Astrocyte (in vitro differentiated cells and primary cell): ENCODE measurements around a stretch of chr3.

GRCh38 chr3:59758954-59759418, 709.2 kb upstream of the CFAP20DC start:
- PRO-cap: no peak
- RRBS, 2 experiments: no CpG with 5 or more reads among the region's 1 CpG

DNA sequence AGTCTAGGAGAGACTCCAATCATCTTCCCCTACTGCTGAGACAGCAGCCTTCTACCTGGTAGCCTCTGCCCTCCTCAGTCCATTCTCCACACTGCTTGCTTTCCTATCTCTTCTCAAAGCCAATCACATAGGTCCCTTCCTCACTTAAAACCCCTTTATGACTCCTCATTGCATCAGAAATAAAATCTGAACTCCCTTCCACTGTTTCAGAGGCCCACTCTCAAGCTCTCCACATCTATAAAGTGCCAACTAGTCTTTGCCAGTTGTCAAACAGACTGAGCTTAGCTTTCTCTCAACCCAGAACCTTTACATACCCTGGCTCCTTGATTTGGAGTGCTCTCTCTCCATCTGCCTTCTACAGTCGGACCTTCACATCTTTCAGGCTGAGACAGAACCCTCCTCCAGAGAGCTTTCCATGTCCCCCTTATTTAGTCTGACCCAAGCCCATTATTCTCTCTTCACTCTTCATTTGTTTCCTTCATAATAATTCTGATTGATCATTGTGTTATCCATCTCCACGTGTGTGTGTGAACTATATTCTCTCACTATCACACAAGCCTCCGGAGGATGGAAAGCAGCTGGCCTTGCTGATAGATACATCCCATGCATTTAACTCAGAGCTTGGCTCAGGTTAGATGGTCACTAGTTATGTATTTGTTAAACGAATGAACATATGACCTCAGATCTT, 1082.0 kb upstream of the CFAP20DC start:
- PRO-cap: no peak
- RRBS, 2 experiments: no CpG with 5 or more reads among the region's 4 CpGs

DNA sequence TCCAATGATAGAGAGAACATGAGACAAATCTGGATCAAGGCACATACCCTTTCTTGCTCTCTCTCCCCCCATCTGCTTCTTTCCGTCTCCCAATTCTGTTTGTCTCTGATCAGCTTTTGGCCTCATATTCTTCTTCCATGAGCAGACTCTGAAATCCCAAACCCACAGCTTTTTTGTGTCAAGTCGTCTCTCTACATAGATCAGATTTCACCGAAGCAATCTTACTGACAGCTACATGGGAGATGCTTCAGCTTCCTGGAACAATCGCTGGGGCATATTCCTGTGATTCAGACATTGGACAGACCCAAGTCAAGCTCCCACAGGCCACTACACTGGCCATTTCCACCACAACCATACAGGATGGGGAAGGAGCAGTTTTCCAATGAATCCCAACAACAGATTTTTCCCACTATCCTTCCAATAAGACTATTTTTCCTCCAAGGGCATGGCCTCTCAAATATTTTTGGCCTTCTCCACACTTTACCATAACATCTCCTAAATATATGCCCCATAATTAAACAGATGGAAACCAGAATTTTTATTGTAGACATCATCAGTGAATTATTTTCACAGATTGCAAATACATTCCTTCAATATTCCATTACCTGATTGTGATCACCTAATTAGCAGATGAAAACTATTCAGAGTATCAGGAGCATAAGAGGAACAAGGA, 1037.9 kb downstream of the FHIT start:
- PRO-cap: no peak
- RRBS, 2 experiments: no CpG with 5 or more reads among the region's 4 CpGs

DNA sequence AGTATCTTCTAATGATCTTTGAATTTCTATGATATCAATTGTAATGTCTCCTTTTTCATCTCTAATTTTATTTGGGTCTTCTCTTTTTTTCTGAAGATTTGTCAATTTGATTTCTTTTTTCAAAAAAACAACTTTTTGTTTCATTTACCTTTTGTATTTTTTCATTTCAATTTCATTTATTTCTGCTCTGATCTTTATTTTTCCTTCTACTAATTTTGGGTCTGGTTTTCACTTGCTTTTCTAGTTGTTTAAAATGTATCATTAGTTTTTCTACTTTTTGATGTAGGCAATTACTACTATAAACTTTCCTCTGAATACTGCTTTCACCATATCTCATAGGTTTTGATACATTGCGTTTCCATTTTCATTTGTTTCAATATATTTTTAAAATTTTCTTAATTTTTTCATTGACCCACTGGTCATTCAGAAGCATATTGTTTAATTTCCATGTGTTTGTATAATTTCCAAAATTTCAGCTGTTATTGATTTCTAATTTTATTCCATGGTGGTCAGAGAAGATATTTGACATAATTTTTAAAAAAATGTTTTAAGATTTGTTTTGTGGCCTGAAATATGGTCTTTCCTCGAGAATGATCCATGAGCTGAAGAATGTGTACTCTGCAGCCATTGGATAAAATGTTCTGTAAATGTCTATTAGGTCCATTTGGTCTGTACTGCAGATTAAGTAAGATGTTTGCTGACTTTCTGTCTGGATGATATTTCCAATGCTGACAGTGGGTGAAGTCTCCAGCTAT, 783.9 kb downstream of the FHIT start:
- PRO-cap: no peak
- RRBS, 2 experiments: no CpG with 5 or more reads among the region's 2 CpGs

GRCh38 chr3:61008953-61009745, 242.1 kb downstream of the FHIT start:
- PRO-cap: no peak
- RRBS, 2 experiments: no CpG with 5 or more reads among the region's 7 CpGs

DNA sequence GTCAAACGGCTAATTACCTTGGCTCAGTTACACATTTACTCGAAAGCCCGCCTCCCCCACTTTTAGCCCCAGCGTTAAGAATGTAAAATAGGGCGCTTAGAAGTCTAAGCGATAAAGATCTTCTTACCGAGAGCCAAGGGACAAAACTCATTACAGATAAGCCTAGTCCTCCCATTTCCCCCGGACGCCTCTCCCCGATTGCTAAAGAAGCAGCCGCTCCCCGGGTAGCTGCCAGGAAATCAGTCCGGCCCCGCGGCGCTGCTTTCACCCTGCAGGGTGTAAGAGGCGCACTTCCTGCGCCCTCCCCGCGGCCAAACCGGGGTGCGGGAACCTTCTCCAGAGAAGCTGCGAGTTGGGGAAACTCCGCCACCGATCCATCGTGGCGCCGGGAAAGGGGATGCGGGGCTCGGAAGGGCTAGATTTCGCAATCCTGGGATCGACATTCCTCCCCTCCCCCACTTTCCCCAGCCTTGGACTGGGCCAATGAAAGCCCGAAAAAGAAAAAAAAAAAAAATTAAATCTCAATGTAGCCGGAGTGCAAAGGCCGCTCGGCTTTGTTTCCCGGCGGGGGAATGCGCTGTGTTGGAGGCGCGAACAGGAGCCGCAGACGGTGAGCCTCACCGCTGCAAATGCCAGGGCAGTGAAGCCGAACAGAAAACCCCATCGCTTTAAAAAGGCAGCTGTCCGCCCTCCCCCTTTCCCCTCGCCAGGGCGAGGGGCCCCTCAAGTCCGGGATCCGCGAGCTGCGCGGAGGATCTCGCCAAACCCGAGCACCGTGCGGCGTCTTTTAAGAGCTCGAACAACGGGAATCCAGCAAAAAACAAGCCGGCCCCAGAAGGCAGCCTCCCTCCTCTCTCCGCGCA, 666 bp upstream of the PTPRG start:
- PRO-cap: bidirectional peak, plus-strand start at position 554 of the sequence, minus-strand start at position 200 of the sequence; bidirectional peak, plus-strand start at position 726 of the sequence, minus-strand start at position 617 of the sequence
- RRBS, 2 experiments: 1 to 2% methylated on average over 25 to 28 of the region's 64 CpGs

DNA sequence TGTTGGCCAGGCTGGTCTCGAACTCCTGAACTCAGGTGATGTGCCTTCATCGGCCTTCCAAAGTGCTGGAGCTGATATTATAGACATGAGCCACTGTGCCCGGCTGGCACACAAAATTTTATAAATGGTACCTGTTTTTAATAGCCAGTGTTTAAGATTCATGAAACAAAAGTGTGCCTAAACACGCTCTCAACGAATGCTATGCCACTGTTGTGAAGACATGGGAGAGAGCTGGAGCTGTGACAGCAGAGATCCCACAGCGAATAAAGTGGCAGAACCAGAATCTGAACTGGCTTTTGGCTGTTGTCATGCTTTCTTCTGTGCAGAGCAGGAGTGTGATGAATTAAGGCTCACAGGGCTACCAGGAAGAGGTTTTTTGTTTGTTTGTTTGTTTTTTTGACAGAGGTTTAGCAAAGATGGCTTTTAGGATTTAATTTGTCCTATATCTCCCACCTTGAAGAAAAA, 14.5 kb downstream of the PTPRG start:
- PRO-cap: no peak
- RRBS, 2 experiments: no CpG with 5 or more reads among the region's 6 CpGs

DNA sequence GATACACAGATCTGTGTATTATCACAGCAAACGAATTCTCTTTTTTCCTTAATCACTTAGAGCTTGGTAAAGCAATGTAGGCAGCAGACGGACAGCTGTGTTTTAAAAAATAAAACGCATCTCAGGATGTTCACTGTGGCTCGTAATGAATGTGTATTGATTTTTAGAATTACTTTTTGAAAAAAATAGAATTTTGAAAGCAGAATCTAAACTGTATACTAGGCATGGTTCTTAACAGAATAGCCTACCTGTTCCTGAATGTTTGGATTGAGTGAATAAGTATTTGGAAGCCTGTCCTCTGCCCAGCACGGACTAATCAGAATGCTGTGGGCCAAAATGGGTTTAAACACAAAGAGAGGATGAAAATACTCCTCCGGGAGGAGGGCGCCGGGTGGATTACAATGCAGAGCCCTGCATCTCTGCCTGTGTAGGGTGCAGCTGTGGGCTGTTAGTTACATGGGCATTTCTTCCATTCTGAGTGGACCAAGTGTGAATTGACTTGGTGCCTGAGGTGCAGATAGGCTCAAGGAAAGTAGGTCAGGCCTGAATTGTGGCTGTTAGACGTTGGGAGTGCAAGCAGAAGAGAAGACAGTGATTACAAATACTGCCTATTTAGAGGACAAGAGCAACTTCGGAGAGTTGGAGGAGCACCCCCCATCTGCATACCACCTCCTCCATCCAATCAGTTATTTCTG, 32.7 kb downstream of the PTPRG start:
- PRO-cap: no peak
- RRBS, 2 experiments: no CpG with 5 or more reads among the region's 10 CpGs

GRCh38 chr3:61780300-61780776, 219.0 kb downstream of the PTPRG start:
- PRO-cap: no peak
- RRBS, 2 experiments: no CpG with 5 or more reads among the region's 1 CpG

GRCh38 chr3:62321757-62322361, 3.0 kb downstream of the C3orf14 start:
- PRO-cap: no peak
- RRBS, 2 experiments: no CpG with 5 or more reads among the region's 2 CpGs

DNA sequence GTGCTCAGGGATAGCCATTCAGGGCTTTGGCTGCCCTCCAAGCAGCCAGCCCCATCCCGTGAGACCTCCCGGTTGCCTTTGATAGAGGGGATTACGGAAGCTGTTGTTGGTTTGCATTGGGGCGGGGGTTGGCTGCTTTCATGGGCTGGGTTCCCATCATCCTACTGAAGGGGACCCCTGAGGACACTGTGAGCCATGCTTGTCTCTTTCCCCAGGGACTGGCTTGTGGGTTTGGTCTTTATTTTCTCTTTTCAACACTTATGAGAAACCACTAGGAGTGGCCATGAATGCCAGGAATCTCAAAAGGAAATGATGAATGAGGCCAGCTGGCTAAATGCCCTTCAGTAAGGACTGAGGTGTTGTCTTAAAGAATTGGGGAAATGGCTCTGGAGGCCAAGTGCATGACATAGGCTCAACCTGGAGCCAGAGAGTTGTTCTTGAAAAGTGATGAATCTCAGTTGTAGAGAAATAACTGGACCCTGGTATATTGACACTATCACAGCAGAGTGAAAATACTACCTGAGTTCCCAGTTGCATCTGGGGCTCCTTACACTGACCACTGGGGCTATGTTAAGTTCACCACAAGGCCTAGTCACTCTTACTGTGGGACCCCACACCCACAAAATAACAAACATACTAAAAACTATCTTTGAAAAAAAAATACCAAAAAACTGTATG, 234.4 kb upstream of the FEZF2 start:
- PRO-cap: no peak
- RRBS, 2 experiments: no CpG with 5 or more reads among the region's 4 CpGs

- PRO-cap: no peak
- RRBS, 2 experiments: no CpG with 5 or more reads among the region's 7 CpGs
Observed at GRCh38 chr3:63924110-63924991, 60.7 kb downstream of the ATXN7 start.

GRCh38 chr3:63966942-63967386, 56.3 kb downstream of the PSMD6 start:
- PRO-cap: no peak
- RRBS, 2 experiments: no CpG with 5 or more reads among the region's 1 CpG

GRCh38 chr3:63970624-63971098, 52.6 kb downstream of the PSMD6 start:
- PRO-cap: no peak
- RRBS, 2 experiments: no CpG with 5 or more reads among the region's 9 CpGs

- PRO-cap: no peak
- RRBS, 2 experiments: no CpG with 5 or more reads among the region's 6 CpGs
Observed at GRCh38 chr3:63980996-63981482, 42.3 kb downstream of the PSMD6 start.

- PRO-cap: unidirectional peak, plus-strand start at chr3:64005447
- RRBS, 2 experiments: no CpG with 5 or more reads among the region's 8 CpGs
Observed at GRCh38 chr3:64005083-64006396, 17.8 kb downstream of the PSMD6 start.

DNA sequence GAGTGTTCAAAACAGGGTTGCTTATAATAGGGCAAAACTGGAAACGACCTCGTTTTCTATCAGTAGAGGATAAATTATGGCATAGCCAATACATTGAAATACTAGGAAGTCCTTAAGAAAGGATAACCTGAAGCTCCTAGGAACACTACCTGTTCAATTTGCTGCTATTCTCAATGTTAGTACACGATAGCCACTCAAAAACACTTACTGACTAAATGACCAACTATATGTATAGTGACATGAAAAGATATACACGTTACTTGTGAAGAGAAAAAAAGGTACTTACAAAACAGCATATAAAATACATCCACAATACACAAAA, 8.0 kb downstream of the PSMD6 start:
- PRO-cap: no peak
- RRBS, 2 experiments: no CpG with 5 or more reads among the region's 4 CpGs

GRCh38 chr3:64019228-64019582, 4.1 kb downstream of the PSMD6 start:
- PRO-cap: no peak
- RRBS, 2 experiments: no CpG with 5 or more reads among the region's 3 CpGs

DNA sequence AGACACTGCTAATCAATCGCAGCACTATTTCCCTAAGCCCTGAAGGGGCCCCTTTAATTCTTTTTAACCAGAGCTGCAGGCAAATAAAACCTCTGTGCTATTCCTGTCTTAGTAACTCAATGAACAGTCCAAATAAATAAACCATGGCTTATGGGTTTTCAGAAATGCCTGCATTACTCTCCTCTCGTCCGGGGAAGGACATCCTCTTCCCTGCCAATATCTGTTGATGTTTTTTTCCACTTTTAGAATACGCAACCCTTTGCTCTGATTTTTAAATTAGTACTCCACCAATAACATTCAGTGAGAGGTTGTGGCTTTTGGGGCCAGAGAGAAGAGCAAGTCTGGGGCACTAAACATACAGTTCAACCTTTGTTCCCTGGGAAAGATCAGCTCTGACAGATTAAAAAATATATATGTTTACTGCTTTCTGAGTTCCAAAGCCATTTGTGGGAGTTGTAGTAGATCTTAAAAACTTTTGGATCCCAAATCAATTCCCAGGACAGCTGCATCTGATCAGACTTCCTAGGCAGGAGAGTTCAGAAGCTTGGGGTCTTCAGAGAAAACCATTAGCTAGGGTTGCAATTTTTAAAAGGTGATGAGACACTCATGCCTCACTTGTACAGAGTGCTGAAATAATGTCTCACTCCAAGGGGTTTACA, 35.3 kb upstream of the PRICKLE2 start:
- PRO-cap: no peak
- RRBS, 2 experiments: no CpG with 5 or more reads among the region's 4 CpGs

DNA sequence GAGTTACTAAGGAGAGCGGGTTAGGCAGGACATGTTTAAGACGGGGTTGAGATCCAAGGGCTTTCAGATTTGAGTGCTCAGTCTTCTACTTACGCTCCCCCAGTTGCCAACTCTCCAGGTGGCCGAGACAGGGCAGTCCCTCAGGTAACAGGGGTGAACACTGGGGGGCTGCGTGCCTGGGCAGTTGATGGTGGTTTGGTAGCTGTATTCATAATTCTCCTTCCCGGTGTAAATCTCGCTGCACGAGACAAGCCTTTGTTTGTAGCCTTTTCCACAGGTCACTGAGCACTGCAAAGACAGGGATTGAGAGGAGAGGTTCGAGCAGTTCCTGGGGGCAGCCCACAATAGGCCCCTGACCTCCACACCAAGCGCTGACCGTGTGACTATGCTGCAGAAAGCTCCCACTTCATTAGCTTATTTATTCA, 141.1 kb downstream of the ADAMTS9 start:
- PRO-cap: no peak
- RRBS, 2 experiments: no CpG with 5 or more reads among the region's 11 CpGs